Hair follicle dermal papilla cell (primary cell): ENCODE measurements around the genes UHMK1, RGS4 and LRRC52.

GRCh38 chr1:162497464-162497930 is at the start of gene UHMK1:
UHMK1 (plus strand) TSS chr1:162497818.
- CAGE, long polyA plus RNA = no peak

DNA sequence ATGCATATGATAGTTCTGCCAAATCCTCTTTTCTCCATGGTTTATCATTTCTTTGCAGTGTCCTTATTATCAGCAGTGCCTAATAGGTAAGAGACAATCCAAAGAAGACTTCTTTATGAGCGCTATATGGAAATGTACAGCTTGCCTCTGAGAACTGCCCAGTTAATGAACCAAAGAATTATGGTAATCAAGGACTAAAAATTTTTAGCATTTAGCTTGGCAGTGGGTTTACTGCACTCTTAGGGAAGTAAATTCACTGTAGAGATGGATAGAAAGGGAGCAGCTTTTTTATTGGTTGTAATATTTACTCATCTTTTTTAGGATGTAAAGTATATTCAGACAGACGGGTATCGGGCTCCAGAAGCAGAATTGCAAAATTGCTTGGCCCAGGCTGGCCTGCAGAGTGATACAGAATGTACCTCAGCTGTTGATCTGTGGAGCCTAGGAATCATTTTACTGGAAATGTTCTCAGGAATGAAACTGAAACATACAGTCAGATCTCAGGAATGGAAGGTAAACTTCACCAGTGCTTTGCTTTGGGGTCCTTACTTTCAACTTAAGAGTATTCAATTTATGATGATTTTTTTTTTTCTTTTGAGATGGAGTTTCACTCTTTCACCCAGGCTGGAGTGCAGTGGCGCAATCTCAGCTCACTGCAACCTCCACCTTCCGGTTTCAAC is 3.1 kb downstream of the UHMK1 start:
- CAGE, long polyA plus RNA = no peak

- CAGE, long polyA plus RNA = no peak
Measured at GRCh38 chr1:162772671-162773209, 17.8 kb upstream of the HSD17B7 start.

GRCh38 chr1:162782720-162783535 is 7.6 kb upstream of the HSD17B7 start:
- CAGE, long polyA plus RNA = no peak

DNA sequence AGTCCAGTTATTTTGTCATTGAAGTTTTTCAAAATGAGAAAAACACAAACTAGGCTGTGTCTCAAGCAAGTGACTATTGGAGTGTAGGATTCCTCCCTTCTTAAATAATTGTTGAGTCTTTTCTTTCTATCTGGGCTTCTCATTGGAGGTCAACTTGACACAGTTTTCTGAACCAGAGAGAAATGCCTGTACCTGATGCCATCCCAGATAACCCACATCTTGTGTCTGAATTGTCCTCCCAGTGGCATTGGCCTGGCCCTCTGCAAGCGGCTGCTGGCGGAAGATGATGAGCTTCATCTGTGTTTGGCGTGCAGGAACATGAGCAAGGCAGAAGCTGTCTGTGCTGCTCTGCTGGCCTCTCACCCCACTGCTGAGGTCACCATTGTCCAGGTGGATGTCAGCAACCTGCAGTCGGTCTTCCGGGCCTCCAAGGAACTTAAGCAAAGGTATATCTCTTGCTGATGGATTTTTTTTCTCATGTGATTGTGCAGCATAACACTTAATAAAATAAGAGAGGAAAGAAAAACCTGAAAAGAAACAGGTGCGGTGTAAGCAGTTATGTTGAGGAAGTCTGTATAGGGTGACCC is 2.0 kb downstream of the HSD17B7 start:
- CAGE, long polyA plus RNA = no peak

DNA sequence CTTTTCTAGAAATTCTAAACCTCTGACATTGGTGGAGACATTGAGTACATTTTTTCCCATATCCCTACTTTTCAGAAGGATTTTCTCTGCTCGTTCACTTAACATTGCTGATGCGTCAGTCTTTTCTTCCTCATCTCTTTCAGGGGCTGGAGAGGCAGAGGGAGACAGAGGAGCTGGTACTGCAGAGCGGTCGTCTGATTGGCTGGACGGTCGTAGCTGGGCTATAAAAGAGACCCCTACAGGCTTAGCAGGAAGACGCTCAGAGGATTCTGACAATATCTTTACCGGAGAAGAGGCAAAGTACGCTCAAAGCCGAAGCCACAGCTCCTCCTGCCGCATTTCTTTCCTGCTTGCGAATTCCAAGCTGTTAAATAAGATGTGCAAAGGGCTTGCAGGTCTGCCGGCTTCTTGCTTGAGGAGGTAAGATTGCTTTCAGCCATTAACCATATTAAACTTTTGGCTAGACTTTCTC is at the start of gene RGS4:
Gene RGS4, plus strand, starts transcription at position 253 of the 472 bp plus-strand sequence.
- CAGE, long polyA plus RNA = no peak

GRCh38 chr1:163071963-163072247 is 2.7 kb downstream of the RGS4 start:
- CAGE, long polyA plus RNA = no peak

DNA sequence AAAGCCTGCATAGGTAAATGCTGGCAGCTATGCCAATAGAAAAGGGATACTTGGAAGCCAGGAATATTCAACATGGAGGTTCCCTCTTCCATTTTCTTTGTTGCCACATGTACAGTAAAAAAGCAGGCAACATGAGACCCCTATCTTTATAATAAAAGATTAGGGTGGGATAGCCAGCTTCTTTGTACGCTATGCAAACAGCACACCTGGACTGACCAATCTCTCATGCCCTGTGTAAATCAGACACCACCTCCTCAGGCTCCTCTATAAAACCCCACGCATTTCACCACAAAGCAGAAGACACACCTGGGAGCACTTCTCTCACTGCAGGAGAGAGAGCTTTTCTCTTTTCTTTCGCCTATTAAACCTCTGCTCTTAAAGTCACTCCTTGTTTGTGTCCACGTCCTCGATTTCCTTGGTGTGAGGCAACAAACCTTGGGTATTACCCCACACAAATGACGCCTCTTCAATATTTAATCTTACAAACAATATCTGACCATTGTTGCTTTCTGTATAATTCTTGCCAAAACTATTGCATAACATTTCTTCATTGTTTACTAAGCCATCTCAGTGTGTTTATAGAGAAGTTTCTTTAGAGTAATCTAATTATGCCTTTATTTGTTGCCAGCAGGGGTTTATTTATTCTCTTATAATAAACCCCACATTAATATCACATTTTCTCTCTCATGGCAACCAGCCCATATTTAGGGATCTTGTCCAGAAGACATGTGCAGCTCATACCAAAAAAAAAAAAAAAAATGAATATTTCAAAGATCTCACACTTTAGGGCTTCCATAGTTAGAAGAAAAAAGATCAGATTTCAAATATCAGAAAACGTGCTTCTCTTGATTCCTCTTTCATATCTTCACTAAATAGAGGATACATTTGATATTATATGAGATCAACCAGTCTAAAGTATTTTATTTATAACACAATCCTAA is 31.6 kb upstream of the NUF2 start:
- CAGE, long polyA plus RNA = no peak

GRCh38 chr1:164563288-164563855 is 4.4 kb downstream of the PBX1 start:
- CAGE, long polyA plus RNA = no peak

DNA sequence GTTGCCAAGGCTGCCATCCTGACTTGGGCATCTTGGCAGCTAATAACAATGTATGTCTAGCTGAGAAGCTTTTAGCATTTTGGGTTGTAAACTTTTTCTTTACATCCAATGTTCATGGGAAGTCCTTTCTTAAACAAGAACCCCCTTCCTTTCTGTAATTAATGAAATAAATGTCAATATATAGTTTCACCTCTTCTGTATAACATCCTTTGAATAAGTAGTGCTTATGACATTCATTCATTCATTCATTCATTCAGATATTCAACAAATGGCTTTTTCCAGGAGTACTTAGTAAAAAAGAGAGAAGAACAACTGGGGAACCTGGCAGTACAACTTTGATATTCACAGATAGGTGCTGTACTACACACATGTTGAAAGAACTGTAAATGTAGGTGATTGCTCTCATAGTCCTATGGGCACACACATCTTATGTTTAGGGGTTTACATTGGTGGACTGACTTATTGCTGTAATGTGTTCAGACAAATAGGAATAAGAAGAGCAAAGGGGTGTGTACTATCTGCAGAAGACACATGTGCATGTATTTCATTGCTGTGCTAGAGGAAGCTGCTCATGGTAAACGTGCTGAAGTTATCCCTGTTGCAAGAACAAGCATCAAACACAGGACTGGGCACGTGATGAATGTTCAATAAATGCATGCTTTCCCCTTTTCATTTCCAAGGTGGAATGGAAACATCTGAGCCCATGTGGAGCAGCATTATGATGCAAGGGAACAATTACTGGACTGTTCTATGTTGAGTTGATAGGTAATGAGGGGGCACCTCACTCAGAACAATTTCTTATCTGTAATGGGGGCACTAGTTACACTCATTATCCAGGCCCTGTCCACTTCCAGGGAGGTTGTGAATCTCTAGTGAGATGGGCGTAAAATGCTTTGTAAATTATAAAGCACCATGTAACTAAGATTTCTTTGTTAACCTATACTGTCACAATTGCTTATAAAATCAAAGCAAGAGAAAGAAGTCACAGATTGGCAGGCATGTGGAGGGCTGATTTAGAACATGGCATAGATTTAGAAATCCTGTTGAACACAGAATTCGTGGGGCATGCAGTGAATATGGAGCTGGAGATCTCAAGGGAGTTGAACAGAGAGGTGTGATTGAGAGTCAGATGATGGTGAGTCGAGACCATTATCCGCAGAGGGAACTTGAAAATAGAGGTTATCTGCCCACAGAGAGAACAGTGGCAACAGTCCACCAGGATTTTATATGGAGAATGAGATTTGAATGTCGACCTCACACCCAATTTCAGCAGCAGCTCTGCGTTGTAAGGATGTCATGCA is 27.2 kb downstream of the PBX1 start:
- CAGE, long polyA plus RNA = no peak

GRCh38 chr1:164604837-164605460 is 46.0 kb downstream of the PBX1 start:
- CAGE, long polyA plus RNA = no peak

- CAGE, long polyA plus RNA = no peak
Measured at GRCh38 chr1:164699531-164700890, 141.0 kb downstream of the PBX1 start.

GRCh38 chr1:164780872-164781558 is 222.0 kb downstream of the PBX1 start:
- CAGE, long polyA plus RNA = no peak

- CAGE, long polyA plus RNA = no peak
Measured at GRCh38 chr1:164817918-164818522, 259.0 kb downstream of the PBX1 start.

DNA sequence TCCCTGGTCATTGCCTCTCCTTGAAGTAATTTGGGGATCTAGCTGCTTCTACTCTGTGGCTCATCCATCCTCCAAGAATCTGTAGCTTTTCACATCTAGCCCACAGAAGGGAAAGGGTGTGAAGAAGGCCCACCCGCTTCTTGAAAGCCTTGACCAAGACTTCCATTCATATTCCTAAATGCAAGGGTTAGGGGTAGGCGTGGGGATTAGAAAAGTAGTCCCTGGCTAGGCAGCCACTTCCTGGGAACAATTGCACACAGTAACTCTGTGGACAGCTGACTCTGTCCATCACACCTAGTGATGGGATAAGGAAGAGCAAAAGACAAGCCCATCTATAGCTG is 294.1 kb downstream of the PBX1 start:
- CAGE, long polyA plus RNA = no peak

- CAGE, long polyA plus RNA = no peak
Measured at GRCh38 chr1:164861884-164862294, 302.9 kb downstream of the PBX1 start.

DNA sequence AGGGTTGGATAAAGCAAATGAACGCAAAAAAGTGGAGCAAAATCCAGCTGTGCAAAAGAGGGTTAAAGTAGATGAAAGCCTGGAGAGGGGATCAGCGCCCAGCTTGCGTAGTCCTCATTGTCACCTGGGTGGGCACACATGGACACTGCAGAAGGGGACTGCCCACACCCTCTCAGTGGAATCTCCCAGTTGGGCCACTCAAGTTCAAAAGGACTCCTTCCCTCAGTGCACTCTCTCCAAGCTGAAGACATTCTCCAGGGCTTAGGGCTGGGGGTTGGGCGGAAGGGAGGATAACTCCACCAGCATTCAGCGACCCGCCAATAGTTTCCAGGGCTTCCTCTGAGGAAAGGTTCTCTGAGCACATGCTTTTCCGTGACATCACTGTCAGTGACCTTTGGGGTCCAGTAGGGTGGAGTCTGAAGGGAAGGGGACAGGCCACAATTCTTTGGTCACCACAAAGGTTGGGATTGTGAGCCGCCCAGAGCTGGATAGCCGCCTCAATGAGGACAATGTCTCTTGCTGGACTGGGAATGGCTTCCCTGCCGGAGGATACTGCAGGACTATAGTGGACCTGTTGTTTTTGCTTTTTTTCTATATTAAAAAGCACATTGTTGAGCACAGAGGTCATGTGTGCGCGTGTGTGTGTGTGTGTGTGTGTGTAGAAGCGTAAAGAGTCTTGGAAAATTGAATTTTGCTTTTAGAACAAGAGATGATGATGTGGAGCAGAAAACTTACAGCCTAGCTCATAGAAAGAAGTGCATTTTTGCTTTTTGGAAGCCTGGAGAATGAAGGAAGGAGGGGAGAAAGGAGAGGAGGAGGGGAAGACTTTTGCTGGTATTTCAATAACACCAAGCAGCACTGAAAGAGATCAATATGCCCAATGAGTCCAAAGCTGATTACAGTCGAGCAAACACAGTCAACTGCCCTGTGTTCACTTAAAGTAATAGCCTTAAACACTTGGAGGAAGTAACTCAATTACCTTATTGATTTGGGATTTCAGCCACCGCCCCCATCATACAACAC is 22.9 kb upstream of the RXRG start:
- CAGE, long polyA plus RNA = no peak

- CAGE, long polyA plus RNA = no peak
Measured at GRCh38 chr1:165543713-165544536, at the start of gene LRRC52. LRRC52 (plus strand) TSS chr1:165544000.

GRCh38 chr1:165634539-165635105 is 3.6 kb downstream of the MGST3 start:
- CAGE, long polyA plus RNA = no peak

GRCh38 chr1:165853856-165854616 is 26.6 kb downstream of the UCK2 start:
- CAGE, long polyA plus RNA = no peak